HEK293 (cell line): ENCODE measurements around the genes SLC25A48 and PKD2L2.

DNA sequence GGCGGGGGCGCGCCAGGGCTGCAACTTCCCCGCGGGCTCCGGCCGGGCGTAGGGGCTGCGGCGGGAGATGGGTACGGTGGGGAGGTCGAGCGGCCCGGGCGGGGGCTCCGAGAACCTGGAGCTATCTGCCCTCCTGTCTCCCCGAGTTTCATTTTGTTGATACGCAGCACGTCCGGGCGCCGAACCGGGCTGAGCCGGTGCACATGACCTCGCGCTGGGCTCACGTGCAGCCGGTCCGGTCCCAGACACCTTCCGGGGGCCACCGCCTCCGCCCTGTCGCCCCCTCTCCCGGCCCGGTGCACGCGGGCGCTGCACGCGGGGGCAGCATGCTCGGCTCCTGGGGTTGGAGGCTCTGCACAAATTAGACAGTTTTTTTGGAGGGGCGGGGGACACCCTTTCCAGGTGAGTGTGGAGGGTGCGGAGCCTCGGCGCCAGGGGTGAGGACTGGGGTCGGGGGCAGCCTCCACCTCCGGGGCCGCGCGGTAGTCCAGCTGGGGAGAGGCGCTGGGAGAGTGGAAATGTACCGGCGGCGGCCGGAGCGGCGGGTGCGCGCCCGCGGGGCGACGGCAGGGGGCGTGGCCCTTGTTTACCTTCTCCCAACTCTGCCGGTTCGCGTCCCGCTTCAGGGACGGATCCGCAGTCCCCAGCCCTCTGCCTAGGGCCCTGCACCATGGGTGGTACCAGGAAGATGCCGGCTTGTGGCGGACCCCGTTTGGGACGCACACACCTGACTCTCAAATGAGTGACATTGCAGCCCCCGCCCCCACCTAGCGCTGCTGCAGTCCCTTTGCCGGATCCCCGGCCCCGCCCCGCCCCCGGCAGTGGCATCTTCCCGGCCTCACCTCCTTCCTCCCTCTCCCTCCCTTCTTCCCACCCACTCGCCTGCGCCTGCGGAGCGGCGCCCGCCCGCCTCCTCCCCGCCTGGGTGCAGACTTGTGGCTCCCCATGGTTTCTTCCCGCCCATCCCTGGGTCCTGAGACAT, 1.2 kb downstream of the JADE2 start:
- PRO-cap = unidirectional peak, minus-strand start at position 493 of the sequence
- RRBS, 2 experiments = 2% methylated on average over 52 to 56 of the region's 91 CpGs

GRCh38 chr5:134554412-134555126, 29.1 kb downstream of the JADE2 start:
- PRO-cap = no peak
- RRBS, 2 experiments = 62% methylated on average over 3 to 4 of the region's 14 CpGs

- PRO-cap = no peak
- RRBS, 2 experiments = no CpG with 5 or more reads among the region's 14 CpGs
Observed at GRCh38 chr5:134763649-134764249, 5.2 kb downstream of the DDX46 start.

- PRO-cap = no peak
- RRBS, 2 experiments = no CpG with 5 or more reads among the region's 5 CpGs
Observed at GRCh38 chr5:134873897-134874105, 370 bp upstream of the TXNDC15 start.

GRCh38 chr5:134913109-134913750, 8.3 kb downstream of the PCBD2 start:
- PRO-cap = no peak
- RRBS, 2 experiments = no CpG with 5 or more reads among the region's 5 CpGs

GRCh38 chr5:135192075-135192721, 158.2 kb upstream of the PITX1 start:
- PRO-cap = no peak
- RRBS, 2 experiments = no CpG with 5 or more reads among the region's 7 CpGs

GRCh38 chr5:135456104-135456783, 4.1 kb upstream of the TIFAB start:
- PRO-cap = no peak
- RRBS, 2 experiments = 87 to 88% methylated on average over 4 of the region's 8 CpGs

- PRO-cap = no peak
- RRBS, 2 experiments = 60% methylated on average over 2 of the region's 13 CpGs; no CpG with 5 or more reads in 1 of the 2 experiments
Observed at GRCh38 chr5:135571033-135571702, 7.6 kb downstream of the CXCL14 start.

DNA sequence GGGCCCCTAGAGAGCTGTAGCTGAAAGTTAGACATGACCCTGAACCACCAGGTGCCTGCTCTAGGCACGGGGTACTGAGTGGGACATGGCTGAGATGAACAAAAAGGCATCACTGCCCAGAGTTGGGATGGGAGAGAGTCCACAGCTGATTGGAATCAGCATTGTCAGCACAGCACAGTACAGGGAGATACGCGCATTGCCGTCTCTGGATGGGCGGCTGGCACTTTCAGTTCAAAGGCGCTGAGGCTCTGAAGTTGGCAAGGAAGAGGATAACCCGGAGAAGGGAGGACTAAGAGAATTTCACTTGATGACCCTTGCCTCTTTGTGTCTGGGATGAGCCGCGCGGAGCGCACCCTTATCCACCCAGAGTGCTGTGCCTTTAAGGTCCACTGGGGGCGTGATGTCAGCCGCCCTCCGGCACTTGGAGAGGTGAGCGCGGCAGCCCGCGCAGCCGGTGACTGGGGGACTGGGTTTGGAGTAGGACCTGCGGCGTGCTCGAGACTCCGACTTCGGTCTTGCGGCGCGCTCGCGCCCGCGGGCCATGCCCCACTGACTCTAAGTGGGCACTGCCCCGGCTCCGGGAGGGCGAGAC, at the start of gene SLC25A48:
SLC25A48 (plus strand) TSS at position 420 of the 592 bp plus-strand sequence.
- PRO-cap = bidirectional peak, plus-strand start at position 454 of the sequence, minus-strand start at position 374 of the sequence
- RRBS, 2 experiments = 1 to 2% methylated on average over 6 of the region's 34 CpGs

- PRO-cap = no peak
- RRBS, 2 experiments = no CpG with 5 or more reads among the region's 8 CpGs
Observed at GRCh38 chr5:136019323-136019804, 9.4 kb upstream of the TGFBI start.

DNA sequence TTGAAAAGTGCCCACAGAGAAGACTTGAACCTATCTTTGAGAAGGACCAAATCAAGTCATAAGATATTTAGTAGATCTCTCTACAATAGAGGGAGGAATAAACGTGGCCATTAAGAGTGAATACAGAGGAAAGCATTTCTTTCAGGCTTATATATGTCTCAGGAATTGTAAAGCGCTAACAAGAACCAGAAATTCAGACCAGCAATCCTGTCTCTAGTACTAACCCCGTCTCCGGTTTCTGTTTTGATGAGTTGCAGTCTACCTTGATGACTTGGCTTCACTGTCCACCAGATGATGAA, 8.6 kb upstream of the TGFBI start:
- PRO-cap = no peak
- RRBS, 2 experiments = 0 to 80% methylated on average over 1 of the region's 4 CpGs

- PRO-cap = no peak
- RRBS, 2 experiments = no CpG with 5 or more reads among the region's 5 CpGs
Observed at GRCh38 chr5:136061225-136061803, 32.5 kb downstream of the TGFBI start.

DNA sequence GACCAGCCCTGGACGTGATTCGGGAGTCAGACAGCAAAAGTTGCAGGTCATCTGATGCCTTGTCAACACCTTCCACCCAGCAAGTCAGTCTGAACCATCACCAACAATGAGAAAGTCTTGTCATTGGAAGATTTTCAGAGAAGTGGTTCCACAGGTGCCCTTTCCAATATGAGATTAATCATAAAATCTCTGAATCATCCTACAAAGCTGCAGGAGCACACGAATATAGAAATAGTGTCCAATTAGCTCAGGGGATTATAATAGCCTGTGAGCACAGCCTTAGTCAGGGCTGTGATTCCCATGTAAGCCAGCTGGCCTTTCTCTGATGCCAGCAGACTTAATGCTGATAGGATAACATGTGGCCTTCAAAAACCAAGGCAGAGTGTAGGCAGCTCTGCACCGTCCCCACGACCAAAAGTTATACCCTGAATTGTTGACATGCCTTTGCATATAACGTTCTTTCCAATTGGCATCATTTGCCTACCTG, 445.1 kb upstream of the TRPC7 start:
- PRO-cap = no peak
- RRBS, 2 experiments = no CpG with 5 or more reads among the region's 6 CpGs

DNA sequence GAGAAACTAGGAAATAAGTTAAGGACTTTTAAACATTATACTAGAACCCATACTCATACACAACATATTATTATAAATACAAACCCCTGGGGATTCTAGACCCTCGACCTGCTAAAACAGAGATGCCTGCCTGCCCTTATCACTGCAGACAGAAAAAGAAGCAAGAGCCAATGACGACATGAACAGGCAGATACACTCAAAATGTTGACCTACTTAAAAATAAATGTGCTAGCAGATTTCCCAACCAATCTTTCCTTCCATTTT, 426.9 kb downstream of the SPOCK1 start:
- PRO-cap = no peak
- RRBS, 2 experiments = no CpG with 5 or more reads among the region's 2 CpGs

- PRO-cap = no peak
- RRBS, 2 experiments = no CpG with 5 or more reads among the region's 4 CpGs
Observed at GRCh38 chr5:137300327-137300838, 198.7 kb downstream of the SPOCK1 start.

DNA sequence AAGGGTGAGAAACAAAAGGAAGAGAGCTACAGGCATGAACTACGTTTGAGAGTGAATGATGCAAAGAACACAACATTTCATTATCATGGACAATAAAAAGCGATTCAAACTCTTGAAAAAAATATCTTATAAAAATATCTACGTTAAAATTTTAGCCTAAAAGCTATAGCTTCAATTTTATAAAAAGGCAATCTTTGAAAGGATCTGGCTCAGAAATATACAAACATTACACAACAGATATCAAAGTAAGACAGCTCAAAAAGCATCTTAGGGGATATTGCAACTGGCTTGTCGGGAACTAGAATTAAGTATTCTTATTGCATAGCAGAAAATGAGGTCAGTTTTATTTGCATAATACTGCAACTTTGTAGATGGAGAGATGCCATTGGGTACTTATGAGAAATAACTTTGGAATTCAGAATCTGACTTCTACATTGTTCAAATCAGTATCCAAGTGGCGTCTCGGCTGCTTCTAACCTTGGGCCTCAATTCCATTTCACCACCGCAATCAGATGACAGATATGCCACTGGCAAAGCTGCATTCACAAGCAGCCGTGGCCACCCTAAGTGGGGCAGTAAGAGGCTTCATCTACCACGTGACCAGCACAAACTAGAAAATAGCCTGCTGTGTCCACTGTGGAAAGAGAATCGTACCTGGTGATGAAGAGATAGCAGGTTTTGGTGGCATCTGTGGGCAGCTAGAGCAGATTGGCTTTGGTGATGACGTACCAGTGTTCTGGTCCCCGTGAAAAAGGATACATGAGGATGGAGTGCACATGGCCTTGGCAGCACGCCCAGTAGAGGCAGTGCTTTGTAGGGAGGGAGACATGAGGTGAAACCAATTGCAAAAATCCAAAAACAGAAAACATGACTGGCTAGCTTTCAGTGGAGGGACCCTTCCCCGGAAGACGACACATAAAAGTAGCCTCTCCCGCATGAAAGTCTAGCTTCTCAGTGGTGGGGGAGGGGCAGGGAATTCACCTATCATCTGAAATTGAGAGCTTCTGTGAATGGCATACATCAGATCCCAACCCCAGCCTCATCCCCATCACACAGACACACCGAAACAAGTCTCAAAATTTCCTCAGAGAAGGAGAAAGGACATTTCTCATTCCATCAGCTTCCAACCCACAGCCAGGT, 116.6 kb downstream of the KLHL3 start:
- PRO-cap = no peak
- RRBS, 2 experiments = no CpG with 5 or more reads among the region's 17 CpGs

GRCh38 chr5:137751252-137752560, 2.5 kb downstream of the HNRNPA0 start:
- PRO-cap = no peak
- RRBS, 2 experiments = no CpG with 5 or more reads among the region's 11 CpGs

GRCh38 chr5:137888453-137889593, at the start of gene PKD2L2:
Gene PKD2L2 (plus strand): TSS chr5:137889457.
- PRO-cap = bidirectional peak, plus-strand start at chr5:137888994, minus-strand start at chr5:137888913; bidirectional peak, plus-strand start at chr5:137889457, minus-strand start at chr5:137889323
- RRBS, 2 experiments = 2% methylated on average over 10 of the region's 55 CpGs

DNA sequence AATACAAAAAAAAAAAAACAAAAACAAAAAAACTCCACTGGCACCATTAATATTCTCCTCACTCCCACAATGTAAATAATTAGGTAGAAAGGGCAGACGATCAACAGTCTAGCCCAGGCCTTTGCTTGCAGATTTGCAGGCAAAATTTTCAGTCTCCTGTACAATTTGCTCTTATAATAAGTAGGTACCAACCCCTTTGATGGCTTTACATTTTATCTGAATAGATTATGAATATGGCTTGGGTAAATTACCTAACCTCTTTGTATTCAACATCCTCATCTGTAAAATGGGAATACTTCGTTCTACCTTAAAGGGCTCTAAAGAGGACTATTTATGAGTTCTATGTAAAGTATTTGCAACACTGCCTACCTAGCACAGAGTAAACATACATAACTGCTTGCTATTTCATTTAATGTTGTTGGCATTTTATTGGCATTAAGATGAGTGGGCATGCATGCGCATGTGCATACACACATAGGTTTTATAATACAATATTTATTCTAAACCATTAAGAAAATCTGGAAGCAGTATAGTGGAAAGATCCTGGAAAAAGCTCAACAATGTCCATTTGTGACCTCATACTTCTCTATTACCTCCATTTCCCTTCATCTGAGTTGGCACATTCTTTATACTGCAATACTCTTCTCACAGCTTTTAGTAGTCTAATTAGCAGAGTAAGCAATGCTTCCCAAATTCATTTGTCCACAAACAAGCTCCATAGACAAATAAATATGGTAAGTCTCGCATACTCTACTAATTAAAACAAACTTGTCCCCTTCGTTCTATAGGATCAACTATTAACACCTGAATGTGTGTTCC, 57.3 kb downstream of the PKD2L2 start:
- PRO-cap = no peak
- RRBS, 2 experiments = no CpG with 5 or more reads among the region's 5 CpGs

GRCh38 chr5:138241698-138242569, 28.8 kb upstream of the CDC23 start:
- PRO-cap = bidirectional peak, plus-strand start at chr5:138241891, minus-strand start at chr5:138241923; bidirectional peak, plus-strand start at chr5:138242047, minus-strand start at chr5:138242028; bidirectional peak, plus-strand start at chr5:138242265, minus-strand start at chr5:138242216
- RRBS, 2 experiments = 40 to 46% methylated on average over 11 of the region's 67 CpGs